Occipital lobe (tissue), 2 donors: ENCODE measurements around the gene P2RY2.

- RAMPAGE, long total RNA, result no peak
Measured at GRCh38 chr11:72015838-72016347, 17.2 kb downstream of the IL18BP start.

DNA sequence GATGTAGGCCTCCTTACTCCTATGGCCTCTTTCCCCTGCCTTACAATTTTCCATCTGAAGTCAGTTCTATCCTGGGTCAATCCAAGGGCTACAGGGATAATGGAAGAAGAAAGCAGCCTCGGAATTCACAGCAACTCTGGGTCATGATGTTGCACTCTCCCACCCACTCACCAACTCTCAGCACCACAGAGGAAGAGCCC is 24.4 kb downstream of the IL18BP start:
- RAMPAGE, long total RNA, result no peak

- RAMPAGE, long total RNA, result no peak
Measured at GRCh38 chr11:72038831-72039679, 40.3 kb downstream of the IL18BP start.

GRCh38 chr11:72039680-72040005 is 40.7 kb downstream of the NUMA1 start:
- RAMPAGE, long total RNA, result start-site peak on the minus strand at chr11:72039802-72039847, 21 and 36 reads in 2 replicates

DNA sequence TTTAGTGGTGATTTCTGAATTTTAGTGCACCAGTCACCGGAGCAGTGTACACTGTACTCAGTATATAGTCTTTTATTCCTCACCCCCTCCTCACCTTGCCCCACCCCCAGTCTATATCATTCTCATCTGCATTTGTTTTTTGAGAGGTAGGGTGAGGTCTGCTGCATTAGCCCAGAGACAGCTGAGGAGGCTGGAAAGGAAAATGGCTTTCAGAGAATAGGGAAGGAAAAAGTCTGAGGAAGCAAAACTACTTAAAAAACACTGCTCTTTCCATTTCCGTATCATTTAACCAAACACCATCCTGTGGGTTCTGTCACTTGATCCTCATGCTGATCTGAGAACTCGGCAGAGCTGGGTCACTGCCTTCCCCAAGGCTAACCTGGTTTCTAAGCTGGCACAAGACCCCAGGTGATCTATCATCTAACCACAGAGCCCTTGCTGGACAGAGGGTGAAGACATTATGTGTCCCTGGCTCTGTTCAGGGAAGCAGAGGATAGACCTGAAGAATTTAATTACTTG is 1.2 kb downstream of the FOLR2 start:
- RAMPAGE, long total RNA, result no peak

DNA sequence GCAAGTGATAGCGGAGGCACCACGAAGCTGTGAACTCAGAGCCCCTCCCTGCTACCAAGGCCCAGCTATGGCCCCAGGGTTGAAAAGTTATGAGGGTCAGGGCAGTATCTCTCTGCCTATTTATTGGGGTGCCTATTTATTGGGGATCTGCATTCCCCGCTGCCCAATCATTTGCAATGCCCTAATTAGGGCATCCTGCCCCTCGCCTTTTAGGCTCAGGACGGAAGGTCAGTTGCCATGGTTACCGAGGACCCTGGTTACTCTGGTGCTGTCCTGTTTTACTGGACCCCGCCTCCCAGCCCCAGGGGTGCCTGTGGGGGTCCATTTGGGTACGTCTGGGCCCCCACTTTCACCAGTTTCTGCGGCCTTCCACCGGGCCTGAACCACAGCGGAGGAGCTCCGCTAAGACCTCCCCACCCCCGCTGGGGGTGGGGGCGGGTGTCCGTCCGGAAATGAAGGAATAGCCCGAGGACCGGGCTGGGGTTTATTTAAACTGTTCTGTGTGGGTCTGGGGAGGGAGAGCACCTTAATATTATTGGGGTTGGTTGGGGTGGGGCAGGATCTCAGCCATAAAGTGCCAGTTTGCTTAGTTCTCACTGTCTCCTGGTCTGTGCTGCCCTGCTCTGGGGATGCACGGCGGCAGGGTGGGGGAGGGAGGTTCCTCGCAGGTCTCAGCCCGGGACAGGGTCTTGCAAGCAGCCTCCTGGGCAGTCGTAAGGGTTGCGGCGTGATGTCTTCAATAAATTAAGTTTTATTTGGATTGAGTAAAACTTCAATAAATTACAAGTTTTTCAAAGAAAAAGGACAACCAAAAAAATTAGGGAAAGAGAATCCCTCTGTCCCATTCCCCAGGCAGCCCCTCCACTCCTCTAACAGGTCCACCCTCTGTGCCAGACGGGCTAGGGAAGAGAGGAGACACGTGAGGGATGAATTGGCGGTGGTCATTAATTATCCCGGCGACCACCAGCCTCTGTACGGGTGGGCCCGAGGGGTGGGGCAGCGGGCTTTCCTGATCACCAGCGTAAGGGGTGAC is 5.3 kb downstream of the PHOX2A start:
- RAMPAGE, long total RNA, result no peak

DNA sequence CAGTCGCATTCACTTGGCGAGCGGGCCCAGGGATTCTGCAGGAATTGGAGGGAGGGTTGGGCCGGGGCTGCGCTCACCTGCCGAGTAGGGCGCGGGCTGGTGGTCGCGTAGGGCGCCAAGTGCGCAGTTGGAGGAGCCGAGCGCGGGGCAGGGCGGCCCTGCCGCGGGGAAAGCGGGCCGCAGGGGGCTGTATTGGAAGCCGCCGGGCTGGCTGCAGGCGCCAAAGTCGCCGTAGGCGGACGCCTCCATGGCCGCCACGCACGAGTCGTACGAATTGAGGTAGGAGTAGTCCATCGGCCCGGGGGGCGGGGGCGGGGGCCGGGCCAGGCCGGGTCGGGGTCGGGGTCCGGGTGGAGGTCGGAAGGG is 282 bp downstream of the PHOX2A start:
- RAMPAGE, long total RNA, result no peak

- RAMPAGE, long total RNA, result no peak
Measured at GRCh38 chr11:72481470-72481895, 47.2 kb upstream of the CLPB start.

DNA sequence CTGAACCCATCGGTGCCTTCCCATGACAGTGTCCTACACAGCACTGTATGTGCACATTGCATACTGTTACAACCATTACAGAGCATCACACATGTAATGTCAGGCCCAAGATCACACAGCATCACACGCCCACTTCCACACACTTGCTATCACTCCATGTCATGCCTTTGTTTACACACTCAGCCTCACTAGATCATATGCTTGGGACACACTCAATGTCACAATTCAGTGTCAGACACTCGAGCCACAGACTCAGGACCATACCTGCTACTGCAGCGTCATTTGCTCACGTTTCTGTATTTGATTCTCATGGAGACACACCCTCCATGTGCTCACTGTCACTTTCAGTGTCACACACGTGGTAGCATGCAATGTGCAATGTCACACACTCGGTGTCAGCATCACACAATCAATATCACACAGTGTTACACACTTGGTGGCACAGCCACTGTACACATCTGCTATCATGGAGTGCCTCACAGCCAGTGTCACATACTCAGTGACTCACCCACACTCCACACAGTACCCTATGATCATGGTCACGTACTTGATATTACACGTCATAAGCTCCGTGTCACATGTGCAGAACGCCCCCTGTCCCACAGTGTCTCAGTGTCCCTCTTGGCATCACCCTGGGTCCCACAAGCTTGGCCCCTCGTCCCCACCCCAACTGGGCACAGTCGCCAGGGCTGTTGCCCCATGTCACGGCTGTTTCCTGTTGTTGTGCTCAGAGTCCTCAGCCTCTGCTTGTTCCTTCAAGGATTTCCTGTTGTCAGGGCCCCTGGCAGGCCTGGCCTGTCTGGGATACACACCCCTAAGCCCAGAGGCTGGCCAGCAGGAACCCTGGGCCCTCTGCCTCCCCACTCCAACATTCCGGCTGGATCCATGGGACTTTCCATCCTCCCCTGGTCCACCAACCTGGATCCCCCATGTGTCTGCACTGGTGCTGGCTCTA is 49.6 kb downstream of the PDE2A start:
- RAMPAGE, long total RNA, result no peak

DNA sequence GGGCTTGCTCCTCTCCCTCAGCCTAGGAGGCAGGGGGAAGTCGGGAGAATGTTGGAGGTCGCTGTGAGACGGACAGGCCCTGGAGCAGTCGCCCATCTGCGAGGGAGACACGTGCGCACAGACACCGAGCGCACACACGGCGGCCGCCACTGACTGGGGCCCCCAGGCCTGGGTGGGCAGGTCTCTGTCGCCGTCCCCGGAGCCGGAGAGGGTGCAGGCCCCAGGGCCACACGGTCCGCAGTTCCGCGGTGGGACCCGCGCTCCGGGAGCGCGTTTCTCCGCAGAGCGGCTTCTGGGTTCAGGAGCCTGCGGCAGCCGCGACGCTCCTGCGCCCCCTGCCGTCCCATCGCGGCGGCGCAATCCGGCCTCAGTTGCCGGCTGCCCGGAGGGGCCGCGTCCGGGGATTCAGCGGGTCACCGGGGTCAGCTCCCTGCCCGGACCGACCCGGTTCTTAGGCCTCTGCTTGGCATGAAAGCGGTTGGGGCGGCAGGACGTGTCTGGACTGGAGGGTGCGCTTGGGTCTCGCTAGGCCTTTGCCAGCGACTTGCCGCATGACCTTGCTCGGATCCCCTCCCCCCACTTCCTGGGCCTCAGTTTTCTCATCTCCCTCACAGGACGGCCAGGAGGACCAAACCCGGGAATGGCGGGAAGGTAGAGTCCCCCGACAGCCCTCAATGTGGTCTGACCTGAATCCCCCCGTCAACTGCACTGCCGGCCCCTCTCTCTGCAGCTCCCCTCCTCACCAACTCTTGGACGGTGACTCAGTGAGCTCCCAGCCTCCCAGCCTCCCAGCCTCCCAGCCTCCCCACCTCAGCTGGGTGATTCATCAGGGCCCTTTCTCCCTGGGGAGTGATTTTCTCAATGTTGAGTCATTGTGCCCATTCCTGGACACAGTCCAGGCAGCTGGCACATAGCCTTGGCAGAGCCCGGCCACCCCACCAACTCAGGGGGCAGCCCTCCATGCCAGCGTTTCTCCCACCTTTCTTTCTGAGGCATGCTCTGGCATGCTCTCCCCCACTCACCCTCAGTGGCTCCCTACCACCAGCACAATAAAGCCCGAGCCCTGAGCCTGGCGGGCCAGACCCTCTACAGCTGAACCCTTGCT is 31.0 kb downstream of the PDE2A start:
- RAMPAGE, long total RNA, result no peak

DNA sequence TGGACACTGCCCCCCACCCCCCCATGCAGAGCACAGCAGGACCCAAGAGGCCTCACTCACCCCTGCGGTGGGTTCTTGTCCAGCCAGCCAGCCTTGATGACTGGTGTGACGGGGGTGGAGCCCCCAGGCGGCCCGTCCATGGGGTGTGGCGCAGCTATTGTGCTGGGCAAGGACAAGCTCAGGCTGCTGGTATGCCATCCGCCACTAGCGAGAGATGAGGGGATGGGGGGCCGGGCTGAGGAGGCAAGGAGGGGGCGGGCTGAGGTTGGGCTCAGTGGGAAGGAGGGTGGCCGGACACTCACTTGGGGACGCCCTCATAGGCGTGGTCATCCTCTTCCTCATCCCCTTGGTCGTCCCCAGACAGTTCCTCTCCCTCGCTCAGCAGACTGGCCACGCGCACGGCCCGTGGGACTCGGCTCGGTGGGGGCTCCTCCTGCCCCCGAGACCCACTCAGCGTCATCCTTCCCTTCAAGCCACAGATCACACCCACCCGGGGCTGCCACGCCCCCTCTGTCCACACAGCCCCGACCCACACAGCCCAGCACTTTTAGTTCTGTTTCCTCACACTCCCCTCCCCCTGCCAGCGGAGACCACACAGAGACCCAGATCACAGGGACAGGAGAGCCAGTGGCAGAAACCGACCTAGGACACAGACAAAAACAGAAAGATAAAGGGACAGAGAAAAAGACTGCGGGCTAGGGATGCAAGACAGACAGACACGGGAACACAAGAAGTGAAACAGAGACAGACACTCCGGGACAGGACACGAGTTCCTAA is 38.1 kb upstream of the PDE2A start:
- RAMPAGE, long total RNA, result no peak

GRCh38 chr11:72741831-72742365 is 10.3 kb downstream of the ARAP1 start:
- RAMPAGE, long total RNA, result no peak

GRCh38 chr11:72775934-72776797 is 17.7 kb downstream of the STARD10 start:
- RAMPAGE, long total RNA, result no peak

- RAMPAGE, long total RNA, result no peak
Measured at GRCh38 chr11:72780913-72781430, 12.9 kb downstream of the STARD10 start.

- RAMPAGE, long total RNA, result no peak
Measured at GRCh38 chr11:72982131-72982492, 160.0 kb downstream of the FCHSD2 start.

DNA sequence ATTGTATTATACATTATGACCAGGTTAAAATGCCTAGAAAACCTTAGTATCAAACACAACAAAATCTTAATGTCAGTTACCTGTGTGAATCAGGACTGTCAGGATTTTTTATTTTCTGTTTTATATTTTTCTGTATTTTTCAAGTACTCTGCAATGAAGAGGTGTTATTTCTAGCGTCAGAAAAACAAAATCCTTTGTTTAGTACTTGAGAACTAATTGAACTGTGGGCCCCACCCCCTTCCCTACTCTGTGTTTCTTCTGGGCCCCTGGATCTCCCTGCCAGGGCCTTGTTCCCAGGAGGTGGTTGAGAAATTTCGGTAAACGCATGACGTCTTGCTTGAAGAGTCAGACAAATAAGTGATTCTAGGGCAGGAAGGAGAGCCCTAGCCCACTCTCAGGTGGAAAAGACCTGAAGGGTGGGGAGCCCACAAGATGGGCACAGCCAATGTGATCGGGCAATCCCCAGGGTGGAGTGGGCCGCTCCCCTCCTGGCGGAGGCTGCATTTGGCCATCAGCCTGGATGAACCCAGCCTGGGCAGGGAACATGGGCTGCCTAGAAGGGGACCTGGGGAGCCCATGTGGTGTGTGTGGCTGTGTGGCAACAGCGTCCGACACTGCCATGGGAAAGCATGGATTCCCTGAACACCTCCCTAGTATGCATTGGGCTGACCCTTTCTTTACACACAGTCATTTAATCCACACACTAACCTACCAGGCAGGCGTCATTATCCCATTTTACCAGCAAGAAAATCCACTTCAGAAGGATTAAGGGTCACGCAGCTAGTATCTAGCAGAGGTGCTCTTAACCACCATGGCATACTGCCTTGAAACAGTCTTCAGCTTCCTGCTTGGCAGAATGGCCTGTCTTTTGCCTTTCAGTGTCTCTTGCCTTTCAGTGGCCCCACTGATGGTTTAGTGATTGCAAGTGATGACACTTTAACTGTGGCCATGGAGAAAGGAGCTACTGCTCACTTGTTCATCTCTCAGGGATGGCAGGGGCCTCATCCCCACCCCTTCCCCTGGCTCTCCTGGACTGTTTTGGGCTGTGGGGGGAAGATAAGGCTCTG is 16.7 kb upstream of the P2RY2 start:
- RAMPAGE, long total RNA, result no peak

GRCh38 chr11:73218045-73219310 is at the start of gene P2RY2:
P2RY2 (plus strand) TSS chr11:73218281.
- RAMPAGE, long total RNA, result no peak

GRCh38 chr11:73313508-73314377 is 5.7 kb downstream of the ARHGEF17 start:
- RAMPAGE, long total RNA, result no peak

GRCh38 chr11:73331120-73331739 is 23.2 kb downstream of the ARHGEF17 start:
- RAMPAGE, long total RNA, result no peak

- RAMPAGE, long total RNA, result no peak
Measured at GRCh38 chr11:73334495-73335208, 26.6 kb downstream of the ARHGEF17 start.